Non-pigmented ciliary epithelial cell (primary cell): ENCODE results near the genes TMEM33 and ATP8A1.

GRCh38 chr4:41544956-41545847 is 7.2 kb downstream of the LIMCH1 start:
- RRBS = no CpG with 5 or more reads among the region's 8 CpGs

- RRBS = no CpG with 5 or more reads among the region's 2 CpGs
Observed at GRCh38 chr4:41611848-41612180, 73.9 kb downstream of the LIMCH1 start.

- RRBS = no CpG with 5 or more reads among the region's 13 CpGs
Observed at GRCh38 chr4:41613305-41613720, 75.4 kb downstream of the LIMCH1 start.

- RRBS = no CpG with 5 or more reads among the region's 4 CpGs
Observed at GRCh38 chr4:41801851-41802101, 53.3 kb upstream of the PHOX2B start.

DNA sequence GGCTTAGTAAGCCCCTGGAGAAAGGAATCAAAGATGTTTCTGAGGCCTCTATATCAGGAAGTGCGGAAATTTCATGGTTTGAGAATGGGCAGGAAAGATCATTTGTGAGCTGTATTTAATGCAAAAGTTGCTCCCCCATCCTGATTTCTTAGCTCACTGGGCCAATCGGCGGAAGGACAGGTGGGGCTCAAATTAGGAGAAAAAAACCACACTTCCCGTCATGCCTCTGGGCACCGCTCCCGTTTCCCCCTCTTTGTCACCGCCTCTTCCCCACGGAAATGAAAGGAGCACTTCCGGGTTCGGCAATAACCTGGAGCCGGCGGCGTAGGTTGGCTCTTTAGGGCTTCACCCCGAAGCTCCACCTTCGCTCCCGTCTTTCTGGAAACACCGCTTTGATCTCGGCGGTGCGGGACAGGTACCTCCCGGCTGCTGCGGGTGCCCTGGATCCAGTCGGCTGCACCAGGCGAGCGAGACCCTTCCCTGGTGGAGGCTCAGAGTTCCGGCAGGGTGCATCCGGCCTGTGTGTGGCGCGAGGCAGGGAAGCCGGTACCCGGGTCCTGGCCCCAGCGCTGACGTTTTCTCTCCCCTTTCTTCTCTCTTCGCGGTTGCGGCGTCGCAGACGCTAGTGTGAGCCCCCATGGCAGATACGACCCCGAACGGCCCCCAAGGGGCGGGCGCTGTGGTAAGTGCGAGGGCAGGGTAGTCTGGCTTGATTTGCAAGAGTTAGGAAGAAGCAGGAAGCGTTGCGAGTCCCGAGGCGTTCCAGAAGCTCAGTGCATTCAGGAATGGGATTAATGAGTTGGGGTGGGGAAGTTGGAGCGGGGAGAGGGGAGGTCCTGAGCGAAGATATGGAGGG is at the start of gene TMEM33:
Gene TMEM33, plus strand, starts transcription at position 582 of the 856 bp plus-strand sequence.
- RRBS = 1% methylated on average over 12 of the region's 51 CpGs

DNA sequence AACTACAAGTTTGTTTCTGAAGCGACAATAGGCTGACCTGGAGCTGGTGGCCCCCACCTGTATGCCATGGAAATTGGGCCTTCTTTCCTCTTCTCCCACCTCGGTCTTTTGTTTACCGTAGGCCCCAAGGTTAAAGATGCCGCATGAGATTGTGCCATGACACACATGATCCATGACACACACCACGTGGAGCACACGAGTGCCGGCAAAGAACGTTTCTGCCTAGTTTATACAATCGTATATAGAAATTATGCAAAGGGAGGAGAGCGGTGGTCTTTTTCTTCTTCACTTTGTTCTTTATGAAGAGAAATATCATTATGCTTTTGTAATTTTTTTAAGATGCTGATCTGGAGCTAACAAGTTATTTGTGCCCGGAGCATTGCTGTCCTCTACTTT is 473 bp downstream of the TMEM33 start:
- RRBS = no CpG with 5 or more reads among the region's 11 CpGs

GRCh38 chr4:42043085-42043779 is 52.9 kb downstream of the SLC30A9 start:
- RRBS = no CpG with 5 or more reads among the region's 5 CpGs

DNA sequence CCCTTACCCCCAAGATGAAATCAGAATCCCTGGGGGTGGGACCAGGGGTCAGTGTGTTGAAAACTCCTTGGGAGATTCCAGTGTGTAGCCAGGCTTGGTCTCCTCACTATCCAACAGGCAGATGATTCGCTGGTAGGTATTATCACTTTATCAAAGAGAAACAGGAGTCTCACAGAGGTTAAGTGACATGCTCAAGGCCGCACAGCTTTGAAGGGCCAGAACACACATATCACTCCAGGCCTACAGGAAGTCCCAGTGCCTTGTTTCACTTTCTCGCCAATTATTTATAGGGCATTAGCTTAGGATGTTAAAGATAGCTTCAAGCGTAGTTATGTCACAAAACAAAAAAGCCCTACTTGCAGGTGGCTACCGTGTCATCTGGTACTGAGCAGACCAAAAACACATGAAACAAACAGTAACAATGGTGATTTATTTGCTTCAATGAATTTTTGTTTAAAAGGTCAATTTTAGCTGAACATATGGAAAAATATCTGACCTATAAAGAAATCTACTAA is 13.2 kb downstream of the ATP8A1 start:
- RRBS = no CpG with 5 or more reads among the region's 5 CpGs

DNA sequence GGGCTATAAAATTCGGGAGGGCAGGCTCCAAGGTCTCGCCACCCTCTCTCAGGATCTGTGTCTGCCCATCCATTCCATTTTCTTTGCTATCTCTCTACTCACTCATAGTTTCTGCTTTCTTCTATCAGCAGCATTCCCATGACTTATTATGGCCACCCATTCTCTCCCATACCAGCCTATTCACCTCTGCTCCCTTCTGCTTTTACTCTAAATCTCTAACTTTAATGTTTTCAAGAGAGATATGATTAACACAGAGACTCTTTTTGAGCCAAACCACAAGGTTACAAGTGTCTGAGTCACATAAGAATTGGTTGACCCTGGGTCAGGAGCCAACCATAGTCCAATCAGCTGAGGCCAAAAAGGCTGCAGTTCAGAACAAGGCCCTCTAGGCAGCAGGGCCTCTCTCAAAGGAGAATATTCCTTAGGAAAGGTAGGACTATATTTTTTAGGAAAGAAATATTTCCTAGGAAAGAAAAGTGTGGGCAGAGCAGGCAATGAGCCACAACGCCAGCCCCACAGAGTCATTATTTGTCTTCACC is 2.4 kb downstream of the ATP8A1 start:
- RRBS = no CpG with 5 or more reads among the region's 3 CpGs

GRCh38 chr4:42656758-42658029 is at the start of gene ATP8A1:
ATP8A1 (minus strand) TSS chr4:42657105.
- RRBS = 1% methylated on average over 27 of the region's 100 CpGs

- RRBS = no CpG with 5 or more reads among the region's 4 CpGs
Observed at GRCh38 chr4:47531597-47532356, 46.7 kb downstream of the ATP10D start.

DNA sequence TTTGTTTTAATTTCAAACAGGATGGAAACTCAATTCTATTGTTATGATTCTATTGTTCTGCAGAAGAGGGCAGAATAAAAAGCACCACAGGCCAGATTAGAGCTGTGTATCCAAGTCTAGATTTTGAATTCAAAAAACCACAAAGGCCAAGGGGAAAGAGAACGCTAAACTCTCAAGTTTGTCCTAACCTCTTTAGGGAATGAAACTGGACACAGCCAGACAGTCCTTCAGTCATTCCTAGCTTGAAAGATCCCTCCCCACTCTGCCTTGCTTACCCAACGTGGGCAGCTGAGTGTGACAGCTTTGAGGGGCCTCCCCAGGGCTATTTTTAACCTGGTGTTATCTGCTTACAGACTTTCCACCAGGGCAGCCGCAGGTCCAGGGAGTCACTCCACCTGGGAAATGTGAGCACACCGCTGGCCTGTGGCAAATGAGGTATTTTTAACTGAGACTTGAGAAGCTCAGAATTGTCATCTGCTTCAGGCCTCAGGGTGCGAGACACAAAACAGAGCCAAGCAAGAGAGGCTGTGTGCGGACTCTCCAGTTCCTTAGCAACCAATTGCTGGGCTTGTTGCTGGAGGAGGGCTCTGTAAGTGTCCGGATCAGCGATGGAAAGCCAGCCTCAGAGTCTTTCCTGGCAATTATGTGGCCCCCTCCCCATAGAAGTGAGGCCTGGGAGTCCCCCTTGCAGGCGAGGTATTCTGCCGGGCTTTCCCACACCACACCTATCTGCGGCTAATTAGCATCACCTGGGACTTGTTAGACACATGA is 13.1 kb downstream of the CORIN start:
- RRBS = 43% methylated on average over 4 of the region's 11 CpGs

GRCh38 chr4:47830910-47831702 is 6.8 kb downstream of the CORIN start:
- RRBS = no CpG with 5 or more reads among the region's 7 CpGs

- RRBS = no CpG with 5 or more reads among the region's 4 CpGs
Observed at GRCh38 chr4:48022395-48022968, 5.9 kb downstream of the NIPAL1 start.

- RRBS = no CpG with 5 or more reads among the region's 7 CpGs
Observed at GRCh38 chr4:48112069-48112840, 21.8 kb downstream of the TXK start.

DNA sequence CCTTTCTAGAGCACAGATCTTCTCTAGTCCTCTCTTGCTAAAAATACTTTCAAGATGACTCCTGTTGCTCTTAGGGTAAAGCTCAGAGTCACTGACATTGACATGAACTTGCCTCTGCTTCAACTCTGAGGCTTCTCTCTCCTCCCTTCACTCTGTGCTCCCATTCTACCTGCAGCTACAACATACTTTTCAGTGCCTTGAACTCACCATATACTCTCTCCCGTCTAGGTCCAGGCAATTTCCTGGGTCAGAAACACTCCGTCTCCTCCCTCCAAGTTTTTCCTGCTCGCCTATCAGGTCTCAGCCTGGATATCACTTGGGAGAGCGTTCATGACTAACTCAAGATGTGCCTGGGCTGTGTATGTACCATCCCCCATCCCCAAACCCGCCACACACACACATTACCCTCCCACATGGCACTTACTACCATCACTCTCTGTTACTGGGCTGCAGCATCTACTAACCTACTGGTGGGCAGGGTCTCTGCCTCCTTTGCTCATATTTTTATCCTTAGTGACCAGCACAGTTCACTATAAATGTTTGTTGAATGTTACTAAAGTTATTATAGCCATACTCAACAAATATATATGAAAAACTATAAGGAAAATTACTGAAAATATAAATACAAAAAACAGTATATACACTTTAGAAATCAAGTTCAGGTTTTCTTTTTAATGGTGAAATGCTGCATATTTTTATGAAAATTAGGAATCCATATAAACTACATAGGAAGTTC is 16.2 kb upstream of the TXK start:
- RRBS = no CpG with 5 or more reads among the region's 5 CpGs

DNA sequence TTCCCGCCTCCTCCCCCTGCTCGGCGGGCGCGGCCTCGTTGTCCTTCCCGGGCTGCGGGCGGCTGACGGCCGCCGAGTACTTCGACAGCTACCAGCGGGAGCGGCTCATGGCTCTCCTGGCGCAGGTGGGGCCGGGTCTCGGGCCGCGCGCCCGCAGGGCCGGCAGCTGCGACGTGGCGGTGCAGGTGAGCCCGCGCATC is 282 bp downstream of the ZAR1 start:
- RRBS = 4% methylated on average over 16 of the region's 28 CpGs

GRCh38 chr4:48669136-48669556 is 110.9 kb downstream of the FRYL start:
- RRBS = no CpG with 5 or more reads among the region's 2 CpGs

GRCh38 chr4:48699955-48700266 is 80.2 kb downstream of the FRYL start:
- RRBS = no CpG with 5 or more reads among the region's 4 CpGs